Duodenum (tissue), 1 donor: ENCODE measurements around a stretch of chr15.

GRCh38 chr15:64502990-64503982 lies 42.9 kb downstream of the ZNF609 start:
- PRO-cap: no peak

GRCh38 chr15:64634467-64635041 lies 140.8 kb downstream of the RBPMS2 start:
- PRO-cap: no peak

GRCh38 chr15:64682675-64683748 lies 92.4 kb downstream of the RBPMS2 start:
- PRO-cap: no peak

- PRO-cap: no peak
Measured at GRCh38 chr15:64739547-64740012, 35.8 kb downstream of the RBPMS2 start.

- PRO-cap: no peak
Measured at GRCh38 chr15:64750317-64750722, 25.1 kb downstream of the RBPMS2 start.

DNA sequence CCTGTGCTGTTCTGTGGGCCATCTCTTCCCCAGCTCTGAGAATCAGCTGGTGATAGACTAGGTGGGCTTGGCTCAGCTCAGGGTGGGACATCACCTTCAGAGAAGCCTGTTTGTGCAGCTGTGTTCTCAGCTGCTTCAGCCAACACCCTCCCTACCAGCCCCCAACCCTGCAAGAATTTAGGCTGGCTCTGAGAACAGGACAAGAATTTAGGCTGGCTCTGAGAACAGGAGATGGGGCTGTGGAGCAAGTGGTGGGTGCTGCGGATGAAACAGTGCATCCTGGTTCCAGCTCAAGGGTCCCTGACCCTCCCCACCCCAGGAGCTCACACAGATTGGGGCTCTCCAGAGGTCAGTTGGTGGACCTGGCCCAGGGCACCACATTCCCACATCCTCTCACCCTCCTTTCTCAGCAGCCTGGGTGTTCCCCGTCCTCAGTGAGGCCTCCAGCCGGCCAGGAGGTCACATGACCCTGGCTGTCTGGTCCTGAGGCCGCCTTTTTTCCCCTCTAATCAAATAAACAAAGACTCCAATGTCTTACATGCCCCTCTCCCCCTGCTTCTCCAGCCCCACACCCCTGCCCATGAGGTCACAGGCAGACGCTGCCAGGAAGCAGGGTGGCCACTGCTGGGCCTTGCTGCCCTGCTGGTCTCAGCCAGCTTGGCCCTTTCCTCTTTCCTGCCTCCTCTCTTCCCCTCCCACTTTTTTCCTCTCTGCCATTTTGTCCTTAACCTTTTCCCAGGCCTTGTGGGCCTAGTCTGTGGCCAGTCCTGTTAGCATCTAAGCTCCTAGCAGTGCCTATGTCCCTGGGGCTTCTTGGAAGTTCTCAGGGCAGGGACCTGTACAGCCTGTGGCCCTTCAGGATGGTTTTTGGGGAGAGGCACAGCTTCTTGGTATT lies 15.0 kb downstream of the PLEKHO2 start:
- PRO-cap: no peak

- PRO-cap: no peak
Measured at GRCh38 chr15:64915576-64916220, 4.0 kb downstream of the ANKDD1A start.

DNA sequence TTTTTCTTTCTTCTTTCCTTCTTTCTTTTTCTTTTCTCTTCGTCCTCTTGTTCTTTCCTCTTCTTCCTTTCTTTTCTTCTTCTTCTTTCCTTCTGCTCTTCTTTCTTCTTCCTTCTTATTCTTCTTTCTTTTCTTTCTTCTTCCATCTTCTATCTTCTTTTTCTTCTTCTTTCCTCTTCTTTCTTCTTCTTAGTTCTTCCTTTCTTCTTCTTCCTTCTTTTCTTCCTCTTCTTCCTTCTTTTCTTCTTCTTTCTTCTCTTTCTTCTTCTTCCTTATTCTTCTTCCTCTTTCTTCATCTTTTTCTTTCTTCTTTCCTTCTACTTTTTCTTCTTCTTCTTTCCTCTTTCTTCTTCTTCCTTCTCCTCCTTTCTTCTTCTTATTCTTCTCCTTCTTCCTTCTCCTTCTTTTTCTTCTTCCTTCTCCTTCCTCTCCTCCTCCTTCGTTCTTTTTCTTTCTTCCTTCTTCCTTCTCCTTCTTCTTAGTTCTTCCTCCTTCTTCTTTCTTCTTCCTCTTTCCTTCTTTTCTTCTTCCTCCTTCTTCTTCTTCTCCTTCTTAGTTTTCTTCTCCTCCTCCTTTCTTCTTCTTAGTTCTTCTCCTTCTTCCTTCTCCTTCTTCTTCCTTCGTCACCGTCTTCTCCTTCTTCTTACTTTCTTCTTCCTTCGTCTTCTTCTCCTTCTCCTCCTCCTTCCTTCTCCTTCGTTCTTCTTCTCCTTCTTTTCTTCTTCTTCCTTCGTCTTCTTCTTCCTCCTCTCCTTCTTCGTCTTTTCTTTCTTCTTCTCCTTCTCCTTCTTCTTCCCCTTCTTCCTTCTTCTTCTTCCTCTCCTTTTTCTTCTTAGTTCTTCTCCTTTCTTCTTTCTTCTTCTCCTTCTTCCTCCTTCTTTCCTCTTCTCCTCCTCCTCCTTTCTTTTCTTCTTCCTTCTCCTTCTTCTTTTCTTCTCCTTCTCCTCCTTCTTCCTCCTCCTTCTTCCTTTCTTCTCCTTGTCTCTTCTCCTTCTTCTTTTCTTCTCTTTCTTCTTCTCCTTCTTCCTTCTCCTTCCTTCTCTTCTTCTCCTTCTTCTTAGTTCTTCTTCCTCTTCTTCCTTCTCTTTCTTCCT lies 37.5 kb downstream of the SPG21 start:
- PRO-cap: no peak

DNA sequence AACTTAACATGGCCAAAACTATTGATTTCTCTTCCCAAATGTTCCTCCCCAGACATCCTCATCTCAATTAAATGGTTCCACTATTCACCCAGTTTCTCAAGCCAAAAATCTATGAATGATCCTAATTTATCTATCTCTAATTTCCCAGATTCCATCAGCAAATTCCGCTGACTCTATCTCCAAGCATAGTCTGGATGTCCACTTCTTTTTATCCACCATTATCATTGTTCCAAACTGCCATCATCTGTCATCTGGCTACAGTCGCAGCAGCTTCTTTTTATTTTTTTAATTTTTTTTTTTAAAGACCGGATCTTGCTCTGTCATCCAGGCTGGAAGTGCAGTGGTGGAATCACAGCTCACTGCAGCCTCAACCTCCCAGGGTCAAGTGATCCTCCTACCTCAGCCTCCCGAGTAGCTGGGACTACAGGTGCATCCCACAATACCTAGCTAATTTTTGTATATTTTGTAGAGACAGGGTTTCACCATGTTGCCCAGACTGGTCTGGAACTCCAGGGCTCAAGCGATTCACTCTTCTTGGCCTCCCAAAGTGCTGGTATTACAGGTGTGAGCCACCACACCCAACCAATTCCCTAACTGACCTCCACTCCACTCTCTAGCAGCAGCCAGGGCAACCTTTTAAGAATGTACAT lies 19.8 kb upstream of the SPG21 start:
- PRO-cap: no peak

GRCh38 chr15:65043940-65044557 lies 1.1 kb upstream of the SLC51B start:
- PRO-cap: no peak

DNA sequence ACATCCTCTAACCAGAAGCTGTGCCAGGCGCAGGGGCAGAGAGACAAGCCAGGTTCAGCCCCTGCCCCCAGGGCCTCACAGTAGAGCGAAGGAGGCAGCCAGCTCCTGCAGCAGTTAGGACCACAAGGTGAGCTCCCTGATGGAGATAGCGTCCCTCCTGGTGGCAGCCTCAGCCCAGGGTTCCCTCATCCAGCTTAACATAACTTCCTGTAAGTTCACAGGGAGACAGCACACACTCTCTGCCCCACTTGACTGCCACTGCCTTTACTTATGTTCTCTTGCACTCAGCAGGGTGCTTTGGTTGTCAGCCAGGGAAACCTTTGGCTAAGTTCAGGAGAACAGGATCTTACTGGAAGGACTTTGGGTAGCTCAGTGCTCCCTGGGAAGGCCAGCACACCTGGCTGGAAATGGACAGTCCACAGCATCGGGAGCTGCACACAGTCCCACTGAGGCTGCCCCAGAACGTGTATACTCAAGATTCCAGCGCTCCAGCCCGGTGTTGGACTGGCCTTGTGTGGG lies 10.9 kb downstream of the KBTBD13 start:
- PRO-cap: no peak

DNA sequence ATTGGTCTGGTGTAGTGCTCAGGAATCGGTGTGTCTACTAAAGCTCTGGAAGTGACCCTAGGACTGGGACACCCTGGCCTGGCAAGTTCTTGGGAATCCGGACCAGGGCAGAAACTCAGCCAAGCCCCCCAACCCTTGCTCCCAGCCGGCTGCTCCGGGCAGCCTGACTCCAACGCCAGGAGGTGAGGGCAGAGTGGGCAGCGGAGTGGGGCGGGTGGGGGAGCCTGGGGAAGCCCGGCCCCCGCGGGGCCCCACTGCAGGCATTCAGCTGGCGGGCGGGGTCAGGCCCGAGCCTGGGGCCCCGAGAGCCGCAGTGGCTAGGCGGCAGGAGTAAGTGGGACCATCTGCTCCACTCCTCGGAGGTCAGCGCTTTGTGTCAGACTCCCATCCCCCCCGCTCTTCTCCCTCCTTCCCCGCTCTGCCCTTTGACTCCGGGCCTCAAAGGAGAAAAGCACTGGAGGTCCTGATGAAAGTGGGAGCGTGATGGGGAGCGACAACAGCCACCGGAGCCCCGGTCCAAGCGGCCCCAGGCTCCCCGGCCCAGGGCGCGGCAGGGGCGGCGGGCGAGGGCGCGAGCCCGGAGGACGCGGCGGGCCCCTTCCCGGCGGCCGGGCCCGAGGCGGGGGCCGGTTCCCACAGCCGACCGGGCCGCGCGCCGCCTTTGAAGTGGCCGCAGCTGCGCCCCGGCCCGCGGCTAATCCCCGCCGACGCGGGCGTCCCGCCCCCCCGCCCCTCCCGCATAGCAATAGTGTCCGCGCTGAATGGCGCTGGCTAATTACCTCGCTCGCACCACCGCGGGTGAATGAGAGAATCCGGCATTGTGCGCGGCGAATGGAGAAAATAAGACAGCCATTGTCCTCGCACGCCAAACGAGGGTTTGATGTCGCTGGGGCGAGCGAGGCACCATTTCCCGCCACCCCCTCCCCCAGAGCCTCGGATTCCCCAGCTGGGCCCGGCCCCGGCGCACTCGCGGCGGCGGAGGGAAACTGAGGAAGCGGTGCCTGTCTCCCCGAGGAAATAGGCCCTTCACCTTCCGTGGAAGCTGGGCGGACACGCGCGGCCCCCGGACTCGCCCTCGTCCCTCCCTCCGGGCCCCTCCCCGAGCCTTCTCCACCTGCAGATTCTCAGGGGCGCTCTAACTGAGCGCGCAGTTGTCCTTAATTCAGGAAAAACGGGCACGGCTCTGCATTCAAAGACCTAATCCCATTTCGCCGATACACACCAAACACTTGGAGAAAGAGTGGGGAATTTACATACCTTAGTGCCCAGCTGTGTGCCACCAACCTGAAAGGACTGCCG lies 22.4 kb downstream of the IGDCC3 start:
- PRO-cap: no peak

DNA sequence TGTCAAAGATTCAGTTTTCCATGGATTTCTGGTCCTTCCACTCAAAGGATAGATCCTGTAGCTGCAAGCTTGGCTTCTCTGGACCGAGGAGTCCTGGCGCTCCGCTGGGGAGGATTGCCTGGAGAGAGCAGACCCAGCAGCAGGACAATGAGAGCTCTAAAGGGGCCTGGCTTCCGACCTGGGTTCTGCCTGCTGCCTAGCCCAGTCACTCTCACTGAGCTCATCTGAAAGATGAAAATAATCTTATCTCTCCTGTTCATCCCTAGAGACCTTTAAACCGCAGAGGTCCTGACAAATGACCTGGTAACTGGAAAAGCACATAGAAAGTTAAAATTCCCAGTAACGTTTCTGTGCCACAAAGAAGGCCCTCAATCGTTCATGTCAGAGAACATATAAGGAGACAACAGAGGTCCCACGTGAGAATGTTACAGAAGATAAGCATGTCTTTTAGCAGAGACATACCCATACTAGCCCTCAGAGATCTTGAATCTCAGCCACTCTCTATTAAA lies 693 bp upstream of the IGDCC3 start:
- PRO-cap: no peak

- PRO-cap: no peak
Measured at GRCh38 chr15:65416862-65417724, 5.7 kb downstream of the IGDCC4 start.

- PRO-cap: no peak
Measured at GRCh38 chr15:65534272-65534819, 4.1 kb downstream of the HACD3 start.

DNA sequence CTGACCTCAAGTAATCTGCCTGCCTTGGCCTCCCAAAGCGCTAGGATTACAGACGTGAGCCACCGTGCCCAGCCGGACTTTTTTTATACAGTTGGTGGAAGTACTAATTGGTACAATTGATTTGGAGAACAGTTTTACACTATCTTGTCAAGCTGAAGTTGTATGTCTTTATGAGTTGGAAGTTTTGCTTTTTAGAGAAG lies 9.1 kb downstream of the HACD3 start:
- PRO-cap: no peak

DNA sequence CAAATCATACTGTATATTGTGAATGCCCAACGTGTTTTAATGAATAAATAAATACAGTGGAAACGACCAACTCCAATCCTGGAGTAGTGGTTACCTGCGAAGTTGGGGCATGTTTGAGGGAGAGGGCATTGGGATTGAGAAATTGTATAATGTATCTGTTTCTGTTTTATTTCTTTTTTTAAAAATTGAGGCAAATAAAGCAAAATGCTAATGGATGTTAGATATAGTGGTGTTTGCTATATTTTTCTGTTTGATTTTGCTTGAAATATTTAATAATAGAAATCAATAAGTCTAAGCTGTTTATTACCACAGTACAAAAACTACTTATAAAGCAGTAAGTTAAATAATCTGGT lies 9.6 kb downstream of the HACD3 start:
- PRO-cap: no peak

DNA sequence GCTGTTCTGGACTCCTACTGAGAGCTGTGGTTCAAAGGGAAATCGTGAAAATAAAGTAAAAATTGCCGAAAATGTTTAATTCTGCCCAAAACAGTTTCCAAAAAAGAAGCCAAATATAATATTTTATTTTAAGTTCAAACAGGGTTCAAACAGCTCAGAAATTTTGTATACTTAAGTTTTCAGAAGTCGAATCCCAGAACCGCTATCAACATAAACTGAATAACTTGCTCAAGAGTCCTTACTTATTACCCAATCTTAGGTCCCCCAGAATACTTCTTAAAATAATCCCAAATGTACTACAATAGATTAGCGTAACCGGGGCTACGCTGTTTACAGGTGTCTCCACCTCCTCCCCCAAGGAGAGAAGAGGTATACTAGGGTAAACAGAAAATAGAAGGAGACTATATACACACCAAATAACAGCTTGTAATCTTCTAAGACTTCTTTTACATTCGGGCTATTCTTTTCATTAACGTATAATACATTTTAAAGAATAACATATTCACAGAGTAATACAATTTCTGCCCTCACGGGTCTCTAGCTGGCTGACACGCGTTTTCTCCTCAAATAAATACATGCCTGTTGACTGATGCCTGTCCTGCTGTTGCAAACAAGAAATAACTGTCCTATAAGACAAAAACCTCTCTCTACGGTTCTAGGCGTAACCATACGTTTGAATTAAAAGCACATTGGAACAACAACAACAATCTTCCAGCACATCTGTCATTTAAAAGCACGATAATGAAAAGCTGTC lies 1.3 kb downstream of the DENND4A start:
- PRO-cap: no peak

DNA sequence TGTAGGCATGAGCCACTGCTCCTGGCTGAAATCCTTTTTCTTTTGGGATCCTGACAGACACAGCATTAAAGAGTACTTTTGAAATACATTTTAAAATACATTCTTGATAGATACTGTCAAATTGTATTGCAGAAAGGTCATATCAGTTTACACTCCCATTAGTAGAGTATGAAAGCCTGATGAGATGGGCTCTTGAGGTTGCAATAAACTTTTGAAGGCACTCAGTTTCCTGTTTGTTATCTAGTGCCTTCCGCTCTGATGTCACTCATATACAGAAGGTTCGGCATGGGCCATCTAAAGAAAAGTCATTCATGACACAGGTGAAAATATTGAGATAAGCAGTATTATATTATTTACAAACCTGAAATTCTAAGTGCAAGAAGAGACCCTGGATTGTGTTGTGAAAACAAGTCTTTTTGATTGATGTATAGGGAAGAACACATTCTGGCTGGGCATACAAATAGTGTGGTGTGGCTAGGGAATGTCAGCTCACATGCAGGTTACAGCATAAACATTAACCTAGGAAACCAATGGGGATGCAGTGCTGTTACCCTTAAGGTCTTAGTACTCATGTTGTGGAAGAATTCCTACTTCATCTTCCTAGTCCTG lies 36.5 kb upstream of the DENND4A start:
- PRO-cap: no peak

DNA sequence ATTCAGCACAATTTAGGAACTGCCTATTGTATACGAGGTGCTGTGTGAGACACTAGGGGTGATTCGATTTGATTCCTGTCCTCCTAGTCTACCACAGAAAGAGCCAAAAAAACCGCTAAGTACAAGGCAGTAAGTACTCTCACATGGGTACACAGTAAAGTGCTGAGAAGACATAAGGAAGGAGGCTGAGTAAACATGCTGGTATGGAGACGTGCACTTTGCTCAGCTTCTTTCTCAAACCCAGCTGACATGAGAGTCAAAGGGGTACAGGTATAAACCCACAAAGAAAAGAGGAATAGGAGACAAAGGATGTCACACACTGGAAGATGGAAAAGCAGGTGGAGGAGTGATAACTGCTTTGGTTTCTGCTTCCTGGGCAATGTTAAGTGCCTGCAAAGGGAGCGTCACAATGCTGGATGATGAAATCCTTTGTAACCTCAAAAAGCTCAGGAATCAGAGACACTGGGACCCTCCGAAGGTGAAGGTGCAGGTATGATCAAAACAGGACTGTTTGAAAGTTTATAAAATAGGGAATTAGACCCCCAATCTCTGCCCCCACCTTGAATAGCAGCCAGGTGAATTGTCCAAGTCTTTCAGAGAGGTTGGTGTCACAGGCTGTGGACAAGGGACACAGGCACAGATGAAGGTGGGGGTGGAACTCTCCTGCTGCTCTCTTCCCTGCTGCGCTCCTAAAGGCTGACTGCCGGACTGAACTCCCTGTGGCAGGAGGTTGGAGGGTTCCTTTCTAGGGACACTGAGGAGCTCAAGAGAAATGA lies 101.8 kb downstream of the RAB11A start:
- PRO-cap: no peak